Measurements from ENCODE around the genes RIC8A, IFITM5 and HRAS.

DNA sequence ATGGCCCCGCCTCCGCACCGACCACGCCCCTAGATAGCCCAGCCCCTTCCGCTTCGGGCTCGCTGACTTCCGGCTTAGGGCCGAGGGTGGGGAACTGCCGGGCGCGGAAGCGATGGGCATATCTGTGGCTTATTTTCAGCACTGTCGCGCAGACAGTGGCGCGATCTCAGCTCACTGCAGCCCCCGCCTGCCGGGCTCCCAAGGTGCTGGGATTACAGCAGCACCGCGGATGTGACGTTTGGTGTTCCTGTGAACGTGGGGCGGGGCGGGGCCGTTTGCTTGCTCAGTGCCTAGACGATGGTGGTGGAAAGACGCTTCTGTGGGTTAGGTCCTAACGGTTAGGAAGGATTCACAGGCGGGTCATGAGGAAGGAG, at the start of gene RIC8A:
TSS of gene RIC8A (plus strand) at position 282 of the 374 bp plus-strand sequence.
- PRO-cap, result bidirectional peak, plus-strand start at position 286 of the sequence, minus-strand start outside the sequence

DNA sequence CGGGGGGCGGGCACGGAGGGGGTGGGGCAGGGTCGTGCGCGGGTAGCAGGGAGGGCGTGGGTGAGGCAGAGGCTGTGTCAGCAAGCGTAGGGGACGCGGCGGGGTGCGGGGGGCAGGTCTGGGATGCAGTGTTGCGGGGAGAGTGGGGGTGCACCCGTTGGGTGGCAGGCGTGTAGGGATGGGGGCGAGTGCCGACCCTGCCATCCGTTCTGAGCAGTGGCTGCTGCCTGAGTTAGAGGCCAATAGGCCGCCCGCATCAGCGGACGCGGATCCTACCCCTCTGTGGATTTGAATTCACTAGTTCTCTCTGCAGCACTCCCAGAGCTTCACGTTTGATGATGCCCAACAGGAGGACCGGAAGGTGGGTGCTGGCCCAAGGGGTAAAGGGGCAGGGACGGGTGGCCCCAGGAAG, 1.5 kb downstream of the RIC8A start:
- PRO-cap, result no peak

DNA sequence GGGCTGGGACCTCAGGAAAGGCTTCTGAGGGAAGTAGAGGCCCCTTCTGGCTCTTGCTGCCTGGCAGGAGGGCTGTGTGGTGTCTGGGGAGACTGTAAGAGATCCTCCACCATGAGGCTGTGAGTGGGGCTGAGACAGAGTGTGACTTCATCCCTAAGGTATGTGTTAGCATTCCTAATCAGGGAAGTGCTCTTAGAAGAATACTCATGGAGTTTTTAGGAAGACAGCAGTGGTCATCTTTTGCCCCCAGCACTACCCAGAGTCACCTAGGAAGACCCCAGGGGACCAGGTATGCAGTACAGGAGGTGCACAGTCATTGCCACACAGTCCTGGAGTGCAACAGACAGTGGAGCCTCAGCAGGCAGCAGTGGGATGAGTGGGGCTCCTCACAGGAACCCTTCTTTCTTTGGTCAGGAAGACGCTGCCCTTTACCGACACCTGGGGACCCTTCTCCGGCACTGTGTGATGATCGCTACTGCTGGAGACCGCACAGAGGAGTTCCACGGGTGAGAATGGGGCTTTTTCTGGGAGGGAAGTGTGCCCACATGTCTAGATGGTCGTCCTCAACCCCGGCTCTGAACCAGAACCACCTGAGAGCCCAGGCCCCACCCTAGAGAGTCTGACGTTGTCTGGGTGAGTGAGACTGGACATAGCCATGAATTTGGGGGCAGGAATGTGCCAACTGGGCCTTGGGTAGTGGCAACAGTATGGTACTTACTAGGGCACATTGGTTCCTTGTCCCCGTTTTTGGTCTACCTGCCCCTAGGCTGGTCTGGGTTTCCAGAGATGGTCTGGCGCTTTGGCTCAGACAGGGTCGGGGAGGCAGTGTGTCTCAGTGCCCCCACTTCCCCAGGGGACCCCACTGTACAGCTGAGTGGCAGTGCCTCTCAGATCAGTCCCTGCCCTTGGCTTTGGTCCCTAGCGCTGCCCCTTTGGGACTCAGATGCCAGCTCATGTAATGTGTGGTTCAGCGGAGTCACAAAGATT, 2.9 kb downstream of the RIC8A start:
- PRO-cap, result no peak

DNA sequence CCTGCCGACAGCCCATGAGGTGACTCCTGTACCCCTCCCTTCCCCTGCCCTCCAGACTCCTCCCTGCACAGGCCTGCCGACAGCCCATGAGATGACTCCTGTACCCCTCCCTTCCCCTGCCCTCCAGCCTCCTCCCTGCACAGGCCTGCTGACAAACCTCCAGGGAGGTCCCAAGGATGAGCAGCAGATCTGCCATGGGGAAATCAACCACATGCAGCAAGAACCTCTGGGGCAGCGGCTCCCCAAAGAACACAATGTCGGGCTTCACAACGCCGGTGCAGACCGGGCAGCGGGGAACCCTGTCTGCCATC, 12.3 kb downstream of the SIRT3 start:
- PRO-cap, result no peak

- PRO-cap, result no peak
Observed at GRCh38 chr11:253074-253967, 16.5 kb downstream of the PSMD13 start.

- PRO-cap, result no peak
Observed at GRCh38 chr11:279811-281104, 2.1 kb downstream of the NLRP6 start.

DNA sequence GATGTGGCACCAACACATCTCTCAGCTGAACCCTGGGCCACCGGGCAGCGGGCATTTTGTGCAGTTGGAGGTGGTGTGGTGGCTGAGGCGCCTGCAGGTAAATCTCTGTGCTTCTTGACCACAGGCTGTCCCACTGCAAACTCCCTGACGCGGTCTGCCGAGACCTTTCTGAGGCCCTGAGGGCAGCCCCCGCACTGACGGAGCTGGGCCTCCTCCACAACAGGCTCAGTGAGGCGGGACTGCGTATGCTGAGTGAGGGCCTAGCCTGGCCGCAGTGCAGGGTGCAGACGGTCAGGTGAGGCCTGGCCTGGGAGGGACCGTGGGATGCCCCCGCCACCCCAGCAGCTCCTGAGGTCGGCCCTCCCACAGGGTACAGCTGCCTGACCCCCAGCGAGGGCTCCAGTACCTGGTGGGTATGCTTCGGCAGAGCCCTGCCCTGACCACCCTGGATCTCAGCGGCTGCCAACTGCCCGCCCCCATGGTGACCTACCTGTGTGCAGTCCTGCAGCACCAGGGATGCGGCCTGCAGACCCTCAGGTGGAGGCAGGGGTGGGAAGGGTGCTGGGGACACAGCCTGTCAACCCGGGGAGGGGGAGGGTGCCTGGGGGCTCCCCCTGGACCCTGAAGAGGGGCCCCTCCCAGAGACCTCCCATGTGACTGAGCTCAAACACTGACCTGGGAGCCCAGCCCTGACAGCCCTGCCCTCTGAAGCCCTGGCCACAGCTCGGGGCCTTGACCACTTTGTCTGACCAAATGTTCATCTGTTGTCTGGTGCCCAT, 4.6 kb upstream of the PGGHG start:
- PRO-cap, result no peak

- PRO-cap, result no peak
Observed at GRCh38 chr11:287186-287568, 1.7 kb upstream of the PGGHG start.

- PRO-cap, result no peak
Observed at GRCh38 chr11:299195-299741, at the start of gene IFITM5. IFITM5 (minus strand) TSS chr11:299526.

- PRO-cap, result no peak
Observed at GRCh38 chr11:313120-313563, 698 bp upstream of the IFITM1 start.

GRCh38 chr11:316902-317681, 3.3 kb downstream of the IFITM1 start:
- PRO-cap, result no peak

DNA sequence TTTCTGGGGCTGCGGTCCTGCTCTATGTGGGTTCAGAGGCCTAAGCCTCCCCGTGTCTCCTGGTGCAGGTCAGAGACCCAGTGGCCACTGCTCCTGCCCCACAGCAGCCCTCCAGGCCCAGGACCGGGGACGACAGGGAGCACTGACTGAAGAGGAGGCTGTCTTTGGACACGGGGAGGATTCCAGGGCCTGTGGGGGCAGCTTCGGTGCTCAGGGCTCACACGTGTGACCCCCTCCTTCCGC, 6.0 kb upstream of the IFITM3 start:
- PRO-cap, result no peak

DNA sequence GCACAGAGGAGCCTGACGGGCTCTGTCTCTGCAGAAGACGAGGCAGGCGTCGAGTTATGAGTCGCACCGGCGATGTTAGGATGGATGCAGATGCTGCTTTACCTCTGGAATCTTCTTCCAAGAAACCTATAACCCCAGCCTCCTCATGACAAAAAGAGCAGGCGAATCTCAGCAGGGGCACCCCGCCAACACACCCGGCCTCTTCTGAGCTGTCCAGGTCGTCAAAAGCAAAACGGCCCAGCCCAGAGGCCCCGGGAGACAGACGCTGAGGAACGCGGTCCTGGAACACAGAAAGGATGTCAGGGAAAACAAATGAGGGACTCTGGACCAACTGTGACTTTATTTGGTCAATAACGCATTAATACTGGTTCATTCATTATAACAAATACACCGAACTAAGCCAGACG, 10.9 kb upstream of the B4GALNT4 start:
- PRO-cap, result no peak

DNA sequence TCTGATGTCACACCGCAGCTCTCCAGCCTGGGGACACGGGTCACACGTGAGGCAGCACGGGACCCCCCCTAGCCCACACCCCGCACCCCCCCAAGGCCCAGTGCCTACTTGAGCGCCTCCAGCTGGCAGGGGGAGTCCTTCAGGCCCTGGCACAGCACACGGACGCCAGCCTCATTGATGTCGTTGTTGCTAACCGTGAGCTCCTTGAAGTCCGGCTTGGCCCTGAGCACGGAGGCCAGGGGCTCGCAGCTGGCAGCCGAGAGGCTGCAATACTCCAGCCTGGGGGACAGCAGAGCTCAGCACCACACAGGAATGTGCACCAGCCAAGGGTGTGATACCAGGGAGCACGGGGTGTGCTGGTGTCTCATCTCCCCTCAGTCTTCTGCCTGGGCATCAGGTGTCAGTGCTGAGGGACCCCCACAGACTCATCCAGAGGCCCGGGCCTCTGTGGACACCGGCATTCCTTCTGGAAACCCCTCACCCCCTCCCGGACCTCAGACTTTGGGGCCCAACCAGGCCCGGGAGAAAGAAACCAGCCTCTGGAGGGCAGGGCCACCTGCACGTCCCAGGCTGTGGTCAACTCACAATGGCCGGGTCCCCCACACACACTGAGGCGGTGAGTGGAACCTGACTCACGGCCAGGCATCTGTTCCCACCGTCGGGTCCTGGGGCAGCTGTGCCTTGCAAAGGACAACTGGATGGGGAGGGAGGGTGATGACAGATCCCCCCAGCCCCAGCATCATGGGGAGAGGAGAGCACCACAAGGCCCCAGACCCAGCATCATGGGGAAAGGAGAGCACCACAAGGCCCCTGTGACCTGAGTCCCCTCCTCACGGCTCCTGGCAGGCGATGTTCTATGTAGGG, 7.9 kb downstream of the RNH1 start:
- PRO-cap, result no peak

DNA sequence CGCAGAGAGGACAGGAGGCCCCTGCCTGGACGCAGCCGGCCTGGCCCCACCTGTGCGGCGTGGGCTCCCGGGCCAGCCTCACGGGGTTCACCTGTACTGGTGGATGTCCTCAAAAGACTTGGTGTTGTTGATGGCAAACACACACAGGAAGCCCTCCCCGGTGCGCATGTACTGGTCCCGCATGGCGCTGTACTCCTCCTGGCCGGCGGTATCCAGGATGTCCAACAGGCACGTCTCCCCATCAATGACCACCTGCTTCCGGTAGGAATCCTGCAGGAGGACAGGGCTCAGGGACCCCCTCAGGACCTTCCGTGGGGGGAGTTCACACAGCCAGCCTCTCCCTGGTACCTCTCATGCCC, 1.7 kb downstream of the HRAS start:
- PRO-cap, result no peak

GRCh38 chr11:535159-536095, at the start of gene HRAS:
HRAS (minus strand) TSS chr11:535576.
- PRO-cap, result no peak

- PRO-cap, result no peak
Observed at GRCh38 chr11:573029-573844, 3.0 kb upstream of the PHRF1 start.

DNA sequence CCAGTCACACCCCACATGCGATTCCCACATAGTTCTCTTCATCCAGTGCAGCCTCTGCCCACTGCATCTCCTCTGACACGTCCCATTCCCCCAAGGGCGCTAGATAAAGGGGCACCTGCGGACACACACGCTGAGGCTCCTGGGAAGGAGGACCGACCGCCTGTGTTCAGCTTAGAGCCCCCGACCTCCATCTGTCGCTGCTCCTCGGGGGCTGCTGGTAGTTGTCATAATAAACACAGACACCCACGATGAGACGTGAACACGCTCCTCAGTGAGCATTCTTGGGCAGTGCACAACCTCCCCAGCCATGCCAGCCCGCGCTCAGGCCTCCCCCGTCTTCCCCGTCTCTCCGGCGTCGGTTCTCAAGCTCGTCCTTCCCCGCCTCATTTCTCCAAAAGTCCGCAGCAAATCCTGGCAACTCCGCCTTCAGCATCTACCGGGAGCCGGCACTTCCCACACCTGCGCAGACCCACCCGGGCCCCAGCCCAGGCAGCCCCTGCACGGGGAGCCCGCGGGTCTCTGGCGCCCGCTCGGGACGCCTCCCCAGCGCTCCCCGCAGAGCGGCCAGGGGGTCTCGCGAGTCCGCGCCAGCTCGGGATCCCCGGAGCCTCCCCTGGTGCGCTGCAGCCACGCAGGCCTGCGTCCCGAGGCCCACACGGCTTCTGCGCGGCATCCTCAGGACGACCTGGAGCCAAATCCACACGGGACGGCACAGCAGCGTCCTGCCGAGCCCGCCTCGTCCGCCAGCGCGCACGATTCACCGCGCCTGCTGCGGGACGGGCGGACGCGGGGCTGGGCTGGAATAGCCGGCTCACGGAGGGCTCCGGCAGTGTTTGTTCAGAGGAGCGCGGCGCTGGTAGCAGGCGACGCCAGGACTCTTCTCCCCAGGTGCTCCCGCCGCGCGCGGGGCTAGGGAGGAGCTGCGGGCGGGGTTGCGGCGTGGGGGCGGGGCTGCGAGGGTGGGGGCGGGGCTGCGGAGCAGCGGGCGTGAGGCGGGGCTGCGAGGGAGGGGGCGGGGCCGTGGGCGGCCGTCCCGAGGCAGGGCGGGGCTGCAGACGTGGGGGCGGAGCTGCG, 969 bp upstream of the PHRF1 start:
- PRO-cap, result no peak

- PRO-cap, result no peak
Observed at GRCh38 chr11:607666-608348, 7.9 kb downstream of the IRF7 start.

DNA sequence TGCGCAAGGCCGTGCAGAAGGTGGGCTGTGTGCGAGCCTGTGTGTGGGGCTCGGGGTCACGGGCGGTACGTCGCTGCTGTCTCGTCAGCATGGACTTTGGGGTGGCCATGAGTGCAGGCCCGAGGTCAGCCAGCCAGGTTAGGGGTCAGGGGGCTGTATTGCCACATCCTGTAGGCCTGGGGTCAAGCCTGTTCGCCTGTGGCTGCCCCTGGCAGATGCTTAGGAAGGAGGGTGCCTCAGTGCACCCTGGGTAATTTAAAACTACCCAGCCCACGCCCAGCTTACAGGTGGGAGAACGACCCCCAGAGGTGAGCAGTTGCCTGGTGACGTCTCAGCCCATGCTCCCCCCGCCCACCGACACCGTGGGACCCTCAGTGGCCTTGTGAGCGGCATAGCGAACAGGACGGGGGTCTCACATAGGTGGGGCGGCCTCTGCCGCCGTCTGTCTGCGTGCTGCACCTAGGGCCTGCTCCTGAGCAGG, 4.6 kb downstream of the IRF7 start:
- PRO-cap, result no peak